ENCODE data around the genes PPM1E and SMG8.

- RAMPAGE, long total RNA: no peak
- RRBS: no CpG with 5 or more reads among the region's 11 CpGs
These were observed 192.1 kb downstream of the MSI2 start for GRCh38 chr17:57448340-57448923.

DNA sequence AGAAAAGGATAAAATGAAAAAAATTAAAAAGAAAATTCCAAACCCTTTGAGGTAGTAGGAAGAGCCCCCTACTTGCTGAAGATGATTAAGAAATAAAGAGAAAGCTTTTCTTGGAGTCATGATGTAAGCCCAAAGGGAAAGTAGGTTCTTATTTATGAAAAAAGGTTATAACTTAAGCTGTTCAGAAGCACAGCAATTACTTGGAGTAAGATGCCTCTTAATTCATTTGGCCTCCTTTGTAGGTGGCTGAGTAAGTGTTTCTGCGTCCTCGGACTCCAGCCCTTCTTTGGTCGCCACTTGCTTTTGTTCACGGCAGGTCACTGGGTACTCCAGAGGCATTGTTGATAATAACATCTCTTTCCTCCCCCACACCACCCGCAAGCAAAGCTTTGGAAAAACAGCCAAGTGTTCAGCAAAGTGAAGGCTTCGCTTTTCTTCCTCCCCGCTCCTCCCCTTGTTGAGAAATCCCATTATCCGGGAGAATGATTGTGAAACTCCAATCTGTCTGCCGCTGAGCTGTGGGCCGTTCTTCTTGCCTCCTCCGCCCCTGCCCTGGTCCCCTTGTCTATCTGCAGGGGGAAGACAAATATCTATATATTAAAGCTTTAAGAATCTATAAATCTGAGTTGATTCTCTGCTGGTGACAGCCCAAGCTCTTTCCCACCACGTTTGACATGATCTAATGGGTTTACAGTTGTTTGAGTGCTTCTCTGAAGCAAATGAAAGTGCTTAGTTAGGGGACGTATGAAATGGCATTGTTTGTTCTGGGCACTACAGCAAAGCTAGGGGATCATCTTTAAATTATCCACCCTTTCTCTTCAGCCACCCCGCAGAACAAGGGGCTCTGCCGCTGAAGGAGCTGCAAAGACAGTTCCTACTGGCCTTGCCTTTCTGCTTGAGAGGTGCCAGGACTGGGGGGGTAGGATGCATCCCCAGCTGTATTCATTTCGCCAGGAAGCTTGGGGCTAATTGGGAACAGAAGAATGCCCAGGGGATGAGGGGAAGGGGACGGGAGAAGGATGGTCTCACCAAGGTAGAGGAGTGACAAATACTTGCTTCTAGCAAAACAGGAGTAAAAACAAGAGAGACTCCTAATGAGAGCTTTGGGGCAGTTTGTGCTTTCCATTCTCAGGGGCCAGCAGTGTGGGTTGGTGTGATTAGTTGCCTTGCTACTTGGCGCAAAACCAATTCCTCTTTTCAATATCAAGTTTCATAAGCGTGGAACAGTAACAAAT is 167.1 kb downstream of the CCDC182 start:
- RAMPAGE, long total RNA: no peak
- RRBS: no CpG with 5 or more reads among the region's 19 CpGs

DNA sequence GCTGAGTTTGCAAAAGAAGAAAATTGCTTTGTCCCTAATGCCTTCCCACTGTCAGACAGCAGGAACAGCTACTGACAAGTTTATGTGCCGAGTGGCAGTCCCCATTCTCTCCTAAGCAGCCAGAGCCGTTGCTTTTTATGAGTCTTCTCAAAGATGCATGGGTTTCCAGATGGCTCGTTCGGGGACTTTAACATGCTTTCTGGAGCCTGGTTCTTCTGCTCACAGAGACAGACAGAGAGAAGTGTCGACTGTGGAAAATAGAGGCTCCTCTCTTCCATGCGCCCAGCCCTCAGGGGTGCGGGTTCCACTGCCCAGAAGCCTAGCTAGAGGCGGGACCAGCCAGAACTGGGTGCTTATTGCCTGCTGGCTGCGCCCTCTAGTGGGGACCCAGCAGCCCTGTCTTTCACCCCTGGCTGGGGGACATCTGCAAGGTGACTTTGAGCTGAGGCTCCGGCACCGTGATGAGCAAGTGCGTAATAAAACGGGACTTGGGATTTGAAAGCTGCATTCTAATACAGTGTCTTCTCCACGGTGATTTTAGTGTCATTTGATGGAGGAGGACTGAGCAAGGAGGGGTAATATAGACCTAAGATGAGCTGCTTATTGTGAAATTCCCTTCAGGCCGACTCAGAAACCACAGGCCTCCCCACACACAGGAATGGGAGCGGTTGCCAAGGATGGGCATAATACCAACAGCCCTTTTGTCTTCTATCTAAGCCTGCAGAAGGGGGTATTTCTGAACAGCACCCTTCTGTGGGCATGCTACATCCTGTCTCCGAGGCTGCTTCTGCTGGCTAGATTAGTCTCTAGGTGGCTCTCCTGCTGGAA is 73.2 kb downstream of the CCDC182 start:
- RAMPAGE, long total RNA: no peak
- RRBS: no CpG with 5 or more reads among the region's 17 CpGs

DNA sequence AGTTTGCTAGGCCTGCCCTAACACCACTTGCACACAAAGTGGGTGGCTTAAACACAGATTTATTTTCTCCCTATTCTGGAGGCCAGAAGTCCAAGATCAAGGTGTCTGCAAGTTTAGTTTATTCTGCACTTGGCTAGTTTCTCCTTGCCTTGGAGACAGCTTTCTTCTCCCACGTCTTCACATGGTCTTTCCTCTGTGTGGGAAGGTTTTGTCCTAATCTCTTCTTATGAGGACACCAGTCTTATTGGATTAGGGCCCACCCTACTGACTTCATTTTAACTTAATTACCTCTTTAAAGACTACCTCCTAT is 3.5 kb upstream of the MRPS23 start:
- RAMPAGE, long total RNA: no peak
- RRBS: no CpG with 5 or more reads among the region's 1 CpG

- RAMPAGE, long total RNA: no peak
- RRBS: 1% methylated on average over 25 of the region's 60 CpGs
These were observed 12.3 kb upstream of the MRPS23 start for GRCh38 chr17:57861805-57862854.

GRCh38 chr17:57890130-57890865 is 40.5 kb upstream of the MRPS23 start:
- RAMPAGE, long total RNA: no peak
- RRBS: 14% methylated on average over 4 of the region's 7 CpGs

GRCh38 chr17:57927247-57927808 is 27.9 kb downstream of the CUEDC1 start:
- RAMPAGE, long total RNA: no peak
- RRBS: no CpG with 5 or more reads among the region's 1 CpG

- RAMPAGE, long total RNA: no peak
- RRBS: no CpG with 5 or more reads among the region's 4 CpGs
These were observed 7.4 kb upstream of the VEZF1 start for GRCh38 chr17:57995208-57996157.

DNA sequence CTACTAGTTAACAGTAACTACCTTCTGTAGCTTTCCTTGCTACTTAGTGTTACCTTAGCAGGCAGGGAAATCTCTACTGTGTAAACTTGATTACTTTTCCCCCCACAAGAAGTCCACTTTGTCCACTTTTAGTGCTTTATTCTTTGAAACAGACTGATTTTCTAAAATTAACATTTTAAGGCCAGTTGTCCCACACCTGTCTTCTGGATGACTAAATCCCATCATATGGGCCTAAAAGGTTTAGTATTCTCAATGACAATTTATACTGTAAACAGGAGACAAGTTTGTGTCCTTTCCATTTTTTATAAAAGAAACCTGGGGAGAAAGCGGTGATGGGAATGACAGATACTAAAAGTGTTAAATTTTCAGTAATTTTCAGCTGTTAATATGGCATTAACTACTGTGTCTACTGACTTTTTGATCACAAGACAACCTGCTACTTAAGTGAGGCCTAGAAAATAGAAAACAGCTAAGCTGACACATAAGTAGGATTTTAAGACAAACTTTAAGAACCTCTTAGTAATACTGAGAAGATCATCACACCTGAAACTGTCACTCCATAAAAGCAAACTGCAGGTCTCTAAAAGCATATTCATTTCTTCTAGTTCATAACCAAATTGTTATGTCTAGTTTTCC is 8.2 kb downstream of the SRSF1 start:
- RAMPAGE, long total RNA: no peak
- RRBS: no CpG with 5 or more reads among the region's 1 CpG

GRCh38 chr17:58347399-58347945 is 4.5 kb downstream of the SUPT4H1 start:
- RAMPAGE, long total RNA: no peak
- RRBS: no CpG with 5 or more reads among the region's 6 CpGs

DNA sequence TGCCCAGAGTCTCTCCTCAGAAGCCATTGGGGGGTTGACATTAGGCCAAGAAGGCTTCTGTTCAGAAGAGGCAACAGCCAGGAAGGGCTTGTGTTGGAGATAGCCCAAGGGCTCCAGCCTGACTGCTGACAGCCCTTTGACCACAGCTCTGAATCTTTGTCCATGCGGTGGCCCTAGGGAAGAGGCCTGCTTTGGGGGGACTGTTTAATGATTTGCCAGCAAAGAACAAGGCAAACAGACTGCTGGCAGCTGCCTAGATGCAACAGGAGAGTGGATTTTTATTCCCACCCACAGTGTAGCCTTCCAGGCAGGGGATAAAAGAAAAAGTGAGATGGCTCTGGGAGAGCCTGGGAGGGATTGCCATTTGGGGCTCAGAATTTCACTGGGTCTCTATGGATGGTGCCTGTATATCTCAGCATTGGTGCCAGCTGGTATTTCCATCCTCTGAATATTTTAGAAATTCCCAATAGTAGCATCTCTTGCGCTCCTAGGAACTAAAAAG is 29.3 kb upstream of the SUPT4H1 start:
- RAMPAGE, long total RNA: no peak
- RRBS: no CpG with 5 or more reads among the region's 2 CpGs

DNA sequence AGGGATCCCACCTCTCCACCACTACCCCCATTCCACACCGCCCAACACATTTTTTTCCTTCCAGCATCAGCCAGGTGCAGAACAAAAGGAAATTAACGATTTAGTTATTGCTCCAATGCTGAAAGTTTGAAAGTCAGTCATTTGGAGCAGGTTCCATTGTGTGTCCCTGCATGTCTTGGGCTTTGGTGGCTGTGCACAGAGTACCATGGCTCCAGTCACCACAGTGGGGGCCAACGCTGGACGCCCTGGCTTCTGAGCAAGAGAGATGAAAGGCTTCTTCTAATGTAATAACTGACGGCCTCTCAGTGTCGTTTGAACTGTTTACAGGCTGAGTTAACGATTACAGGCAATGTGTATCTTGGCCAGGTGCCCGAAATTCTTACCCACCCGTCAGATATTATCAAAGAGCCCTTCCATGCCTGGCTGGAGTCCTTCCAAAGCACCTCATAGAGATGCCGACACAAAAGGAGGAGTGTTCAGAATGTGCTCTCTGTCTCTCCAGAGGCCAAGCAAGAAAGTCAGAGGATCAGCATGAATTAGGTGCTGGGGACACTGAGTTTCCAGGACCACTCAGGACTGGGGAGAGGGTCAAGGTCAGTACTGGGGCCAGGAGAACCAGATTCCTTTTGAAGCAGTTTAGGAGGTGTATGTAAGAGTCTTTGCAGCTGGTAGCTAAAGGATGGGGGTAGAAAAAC is 25.9 kb downstream of the RNF43 start:
- RAMPAGE, long total RNA: no peak
- RRBS: no CpG with 5 or more reads among the region's 10 CpGs

- RAMPAGE, long total RNA: no peak
- RRBS: no CpG with 5 or more reads among the region's 11 CpGs
These were observed 483 bp upstream of the HSF5 start for GRCh38 chr17:58488630-58489152.

DNA sequence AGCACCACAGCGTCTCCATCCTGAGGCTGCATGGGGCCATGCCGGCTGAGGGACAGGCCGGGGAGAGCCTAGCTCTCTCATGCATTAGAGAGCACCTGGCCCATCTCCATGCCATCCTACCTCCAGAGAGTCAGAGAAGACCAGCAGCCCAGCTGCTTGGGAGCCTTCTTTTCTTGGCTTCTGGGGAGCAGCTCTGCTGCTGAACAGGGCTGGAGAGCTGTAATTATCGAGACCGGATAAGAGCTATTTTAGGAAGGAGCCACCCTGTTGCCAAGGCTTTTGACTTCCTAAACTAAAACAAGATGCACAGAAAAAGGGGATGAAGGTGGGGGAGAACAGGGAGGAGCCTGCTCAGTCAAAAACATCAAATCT is 5.2 kb downstream of the SEPTIN4 start:
- RAMPAGE, long total RNA: no peak
- RRBS: no CpG with 5 or more reads among the region's 5 CpGs

- RAMPAGE, long total RNA: no peak
- RRBS: no CpG with 5 or more reads among the region's 2 CpGs
These were observed 67.0 kb upstream of the SEPTIN4 start for GRCh38 chr17:58611258-58611474.

DNA sequence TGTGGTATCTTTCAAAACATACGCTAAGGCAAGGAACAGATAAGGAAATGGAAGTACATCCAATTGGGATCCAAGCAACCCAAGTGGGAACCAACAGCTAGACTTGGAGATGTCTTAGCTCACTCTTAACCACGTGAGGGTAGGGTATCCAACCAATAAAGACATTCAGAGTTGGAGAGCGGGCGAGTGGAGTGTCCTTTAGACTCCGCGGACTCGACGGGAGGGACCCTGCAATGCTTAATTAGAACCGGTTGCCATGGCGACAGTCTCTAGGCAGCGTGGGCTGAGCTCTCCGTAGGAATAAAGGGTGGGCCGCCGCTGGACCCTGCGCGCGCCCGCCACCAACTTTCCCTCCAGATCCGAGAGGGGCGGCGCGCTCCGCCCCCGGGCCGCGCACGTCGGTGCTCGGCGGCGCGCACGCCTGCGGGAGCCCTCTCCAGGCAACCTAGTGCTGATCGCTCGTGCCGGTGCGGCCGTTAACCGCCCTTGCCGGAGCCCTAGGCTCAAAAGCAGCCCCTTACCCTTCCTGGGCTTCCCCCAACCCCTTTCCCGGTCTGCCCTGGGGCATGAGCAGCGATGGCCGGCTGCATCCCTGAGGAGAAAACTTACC is at the start of gene PPM1E:
Gene PPM1E (plus strand): TSS at position 433 of the 610 bp plus-strand sequence.
- RAMPAGE, long total RNA: no peak
- RRBS: 2% methylated on average over 15 of the region's 44 CpGs

DNA sequence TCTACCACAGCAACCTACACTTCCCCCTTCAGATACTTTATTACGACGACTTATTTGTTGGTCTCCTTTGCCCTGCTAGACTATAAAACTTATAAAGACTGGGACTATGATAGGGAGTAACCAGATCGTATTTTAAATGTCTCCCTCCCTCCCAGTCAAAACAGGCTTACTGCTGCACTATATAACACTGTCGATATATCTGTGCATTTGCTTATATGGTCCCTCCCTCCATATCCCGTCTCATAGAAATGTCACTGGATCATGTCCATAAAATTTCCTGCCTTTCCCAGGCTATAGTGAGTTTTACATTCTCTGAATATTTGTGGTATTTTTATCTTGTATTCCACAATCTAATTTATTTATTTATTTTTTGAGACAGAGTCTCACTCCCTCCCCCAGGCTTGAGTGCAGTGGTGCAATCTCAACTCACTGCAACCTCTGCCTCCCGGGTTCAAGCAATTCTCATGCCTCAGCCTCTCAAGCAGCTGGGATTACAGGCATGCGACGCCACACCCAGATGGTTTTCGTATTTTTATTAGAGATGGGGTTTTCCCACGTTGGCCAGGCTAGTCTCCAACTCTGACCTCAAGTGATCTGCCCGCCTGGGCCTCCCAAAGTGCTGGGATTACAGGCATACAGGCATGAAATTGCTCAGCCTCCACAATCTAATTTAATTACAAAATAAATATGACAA is 13.0 kb downstream of the TRIM37 start:
- RAMPAGE, long total RNA: no peak
- RRBS: no CpG with 5 or more reads among the region's 11 CpGs

DNA sequence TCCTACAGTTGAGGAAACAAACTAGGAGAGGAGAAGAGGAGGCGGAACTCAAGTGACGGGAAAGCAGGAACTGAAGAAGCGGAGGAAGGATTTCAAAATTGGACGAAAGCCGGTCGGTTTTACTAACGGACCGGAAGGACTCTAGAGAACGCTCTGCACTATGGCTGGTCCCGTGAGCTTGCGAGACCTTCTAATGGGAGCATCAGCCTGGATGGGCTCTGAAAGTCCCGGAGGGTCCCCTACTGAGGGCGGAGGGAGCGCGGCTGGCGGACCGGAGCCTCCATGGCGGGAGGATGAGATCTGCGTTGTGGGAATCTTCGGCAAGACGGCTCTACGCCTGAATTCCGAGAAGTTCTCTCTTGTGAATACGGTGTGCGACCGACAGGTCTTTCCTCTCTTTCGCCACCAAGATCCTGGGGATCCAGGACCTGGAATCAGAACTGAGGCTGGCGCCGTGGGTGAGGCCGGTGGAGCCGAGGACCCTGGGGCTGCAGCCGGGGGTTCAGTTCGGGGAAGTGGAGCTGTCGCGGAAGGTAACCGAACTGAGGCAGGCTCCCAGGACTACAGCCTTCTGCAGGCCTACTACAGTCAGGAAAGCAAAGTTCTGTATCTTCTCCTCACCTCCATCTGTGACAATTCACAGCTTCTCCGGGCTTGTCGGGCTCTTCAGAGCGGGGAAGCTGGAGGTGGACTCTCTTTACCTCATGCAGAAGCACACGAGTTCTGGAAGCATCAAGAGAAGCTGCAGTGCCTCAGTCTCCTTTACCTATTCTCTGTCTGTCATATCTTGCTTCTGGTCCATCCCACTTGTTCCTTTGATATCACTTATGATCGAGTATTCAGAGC is at the start of gene SMG8:
Gene SMG8 (plus strand): TSS at position 144 of the 846 bp plus-strand sequence.
- RAMPAGE, long total RNA: no peak
- RRBS: 1% methylated on average over 8 of the region's 41 CpGs

DNA sequence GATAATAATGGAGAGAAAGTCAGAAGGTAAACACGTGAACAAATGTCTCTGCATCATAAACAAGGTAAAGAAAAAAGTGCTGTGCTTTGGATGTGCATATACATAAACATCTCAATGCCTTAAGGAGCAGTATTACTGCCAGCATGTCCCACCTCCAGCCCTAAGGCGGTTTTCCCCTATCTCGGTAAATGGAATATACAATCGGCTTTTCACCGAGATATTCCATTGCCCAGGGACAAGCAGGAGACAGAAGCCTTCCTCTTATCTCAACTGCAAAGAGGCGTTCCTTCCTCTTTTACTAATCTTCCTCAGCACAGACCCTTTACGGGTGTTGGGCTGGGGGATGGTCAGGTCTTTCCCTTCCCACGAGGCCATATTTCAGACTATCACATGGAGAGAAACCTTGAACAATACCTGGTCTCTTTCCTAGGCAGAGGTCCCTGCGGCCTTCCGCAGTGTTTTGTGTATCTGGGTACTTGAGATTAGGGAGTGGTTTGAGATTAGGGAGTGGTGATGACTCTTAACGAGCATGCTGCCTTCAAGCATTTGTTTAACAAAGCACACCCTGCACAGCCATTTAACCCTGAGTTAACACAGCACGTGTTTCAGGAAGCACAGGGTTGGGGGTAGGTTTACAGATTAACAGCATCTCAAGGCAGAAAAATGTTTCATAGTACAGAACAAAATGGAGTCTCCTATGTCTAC is 41.1 kb upstream of the YPEL2 start:
- RAMPAGE, long total RNA: no peak
- RRBS: no CpG with 5 or more reads among the region's 12 CpGs

DNA sequence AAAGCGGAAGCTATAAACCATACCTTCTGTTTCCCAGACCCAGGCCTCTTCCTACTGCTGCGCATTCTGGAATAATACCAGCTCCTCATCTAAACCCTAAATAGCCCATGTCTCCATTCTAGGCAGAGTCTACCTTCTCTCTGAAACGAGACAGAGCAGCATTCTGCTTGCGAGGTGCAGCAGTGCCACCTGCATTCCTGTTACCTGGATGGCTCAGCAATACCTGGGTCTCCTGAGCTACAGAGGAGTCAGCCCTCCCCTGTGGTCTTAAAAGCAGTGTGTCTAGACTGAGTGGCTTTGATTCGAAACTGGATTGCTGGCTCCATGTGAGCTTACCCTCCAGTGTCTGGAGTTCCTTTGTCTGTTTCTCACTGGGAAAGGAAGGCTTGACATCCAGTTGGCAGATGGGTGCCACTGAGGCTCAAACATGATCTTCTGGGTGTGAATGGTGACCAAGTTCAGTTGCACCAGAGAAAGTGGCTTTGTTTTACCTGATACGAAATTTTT is 6.5 kb downstream of the YPEL2 start:
- RAMPAGE, long total RNA: no peak
- RRBS: no CpG with 5 or more reads among the region's 6 CpGs